Ascending aorta (tissue), 1 donor: ENCODE results near the genes POLR2D and CFC1.

- PRO-cap, result no peak
Measured at GRCh38 chr2:127644525-127644724, 1.5 kb upstream of the GPR17 start.

- PRO-cap, result no peak
Measured at GRCh38 chr2:127660241-127660499, 14.2 kb downstream of the GPR17 start.

GRCh38 chr2:127674696-127675365 lies 499 bp downstream of the LIMS2 start:
- PRO-cap, result no peak

- PRO-cap, result no peak
Measured at GRCh38 chr2:127700498-127701017, 739 bp upstream of the SFT2D3 start.

DNA sequence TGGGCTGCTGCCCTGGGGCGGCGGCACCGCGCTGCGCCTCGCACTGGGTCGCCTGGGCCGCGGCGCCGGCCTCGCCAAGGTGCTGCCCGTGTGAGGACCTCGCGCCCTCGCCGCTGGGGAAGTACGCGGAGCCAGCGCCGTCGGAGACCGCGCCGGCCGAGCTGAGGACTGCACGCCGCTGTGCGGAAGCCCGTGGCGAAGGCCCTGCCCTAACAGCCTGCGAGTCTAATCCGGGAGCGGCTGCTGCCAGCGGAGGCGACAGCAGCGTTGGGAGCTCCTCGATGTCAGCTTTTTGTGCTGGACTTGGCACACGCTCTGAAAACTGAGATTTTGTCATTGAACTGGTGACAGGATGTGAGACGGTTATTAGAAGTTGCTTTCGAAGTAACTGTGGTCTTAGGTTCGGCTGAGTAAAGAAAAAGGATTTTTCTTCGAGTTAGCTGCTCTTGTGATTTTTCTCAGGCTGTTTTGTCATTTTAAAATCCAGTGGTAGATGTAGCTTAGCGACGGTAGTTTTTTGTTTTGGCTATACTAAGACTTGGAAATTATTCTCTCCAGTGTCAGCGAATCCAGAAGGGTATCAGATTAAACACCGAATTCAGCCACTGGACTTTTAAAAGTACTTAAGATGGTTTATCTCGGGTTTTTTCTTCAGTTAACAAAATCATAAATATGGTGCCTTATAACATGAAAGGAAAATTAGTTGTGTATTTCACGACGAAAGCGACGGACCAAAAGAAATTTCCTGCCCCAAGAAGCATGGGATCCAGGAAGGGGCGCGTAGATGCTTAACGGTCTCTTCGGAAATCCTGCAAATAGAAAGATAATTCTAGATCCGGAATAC lies 1.0 kb downstream of the SFT2D3 start:
- PRO-cap, result unidirectional peak, minus-strand start at position 294 of the sequence

- PRO-cap, result no peak
Measured at GRCh38 chr2:127715575-127716431, 14.5 kb downstream of the SFT2D3 start.

- PRO-cap, result bidirectional peak, plus-strand start at chr2:127858185, minus-strand start at chr2:127858114
Measured at GRCh38 chr2:127857295-127858547, at the start of gene POLR2D. POLR2D (minus strand) TSS chr2:127858155.

DNA sequence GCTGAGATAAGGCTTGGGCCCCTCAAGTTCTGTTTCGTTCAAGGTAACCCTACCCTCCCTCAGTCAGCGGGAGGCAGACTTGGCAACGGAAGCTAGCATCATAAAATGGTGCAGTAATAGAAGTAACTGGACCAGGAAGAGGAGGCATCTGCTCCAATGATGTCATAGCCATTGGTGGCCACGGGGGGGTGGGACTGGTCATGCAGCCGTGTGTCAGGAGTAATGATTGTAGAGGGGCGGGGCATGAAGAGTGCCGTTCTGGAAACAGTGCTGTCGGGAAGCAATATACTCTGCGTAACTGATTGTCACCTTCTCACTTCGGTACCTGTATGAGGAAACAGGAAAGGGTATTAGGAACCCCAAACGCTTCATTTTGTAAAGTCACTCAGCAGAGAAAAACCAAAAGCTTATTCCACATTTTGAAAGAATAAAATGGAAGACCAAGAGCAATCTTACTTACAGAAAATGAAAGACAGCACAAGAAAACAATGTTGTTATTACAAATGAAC lies 7.0 kb upstream of the POLR2D start:
- PRO-cap, result no peak

DNA sequence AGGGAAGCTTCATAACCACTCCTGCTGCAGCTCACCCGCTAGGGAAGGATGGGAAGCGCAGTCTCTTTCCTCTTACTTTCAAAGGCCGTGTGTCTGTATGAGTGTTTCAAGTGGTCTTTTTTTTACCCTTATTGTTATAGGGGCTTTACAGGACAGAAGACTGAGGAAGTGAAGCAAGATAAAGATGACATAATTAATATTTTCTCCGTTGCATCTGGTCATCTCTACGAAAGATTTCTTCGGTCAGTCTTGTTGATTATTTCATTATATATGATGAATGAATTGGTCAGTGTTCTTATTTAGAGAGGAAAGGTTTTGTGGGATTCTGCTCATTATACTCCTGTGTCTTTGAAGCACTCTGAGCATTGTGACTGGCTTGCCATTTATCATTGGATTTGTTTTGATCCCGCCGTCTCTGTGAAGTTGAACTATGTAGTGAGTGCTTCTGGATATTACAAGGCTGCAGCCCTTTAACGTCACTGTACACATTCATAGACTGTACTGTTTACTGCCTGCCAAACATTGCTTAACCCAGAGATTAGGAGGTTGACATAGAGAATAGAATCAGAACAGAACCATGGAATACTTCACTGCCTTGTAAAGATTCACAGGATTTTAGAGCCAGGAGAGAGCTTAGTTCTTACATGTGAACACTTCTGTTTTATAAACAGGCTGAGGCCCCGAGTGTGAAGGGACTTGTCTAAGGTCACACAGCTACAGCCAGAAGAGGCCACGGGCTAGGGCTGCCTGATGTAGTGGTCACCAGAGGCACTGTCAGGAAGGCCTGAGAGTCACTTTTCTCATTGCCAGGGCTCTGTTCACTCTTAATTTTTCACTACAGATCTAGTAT lies 87.6 kb downstream of the UGGT1 start:
- PRO-cap, result no peak

DNA sequence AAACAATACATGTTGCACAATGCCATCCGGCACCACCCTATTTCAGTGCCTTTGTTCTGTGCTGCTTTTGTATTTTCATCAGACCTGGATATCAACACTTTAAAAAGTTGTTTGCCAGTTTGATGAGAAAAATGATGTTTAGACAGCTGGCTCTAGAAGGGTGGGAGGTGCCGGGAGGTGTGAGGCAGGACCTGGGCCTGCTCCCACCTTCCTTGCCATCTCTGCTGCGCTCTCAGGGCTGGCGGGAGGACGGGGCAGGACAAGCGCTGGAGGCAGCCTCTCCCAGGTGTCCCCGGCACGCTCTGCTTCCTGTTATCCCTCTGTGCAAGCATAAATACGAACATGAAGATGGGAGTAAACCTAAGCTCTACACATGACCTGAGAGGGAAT lies 103.7 kb downstream of the HS6ST1 start:
- PRO-cap, result no peak

DNA sequence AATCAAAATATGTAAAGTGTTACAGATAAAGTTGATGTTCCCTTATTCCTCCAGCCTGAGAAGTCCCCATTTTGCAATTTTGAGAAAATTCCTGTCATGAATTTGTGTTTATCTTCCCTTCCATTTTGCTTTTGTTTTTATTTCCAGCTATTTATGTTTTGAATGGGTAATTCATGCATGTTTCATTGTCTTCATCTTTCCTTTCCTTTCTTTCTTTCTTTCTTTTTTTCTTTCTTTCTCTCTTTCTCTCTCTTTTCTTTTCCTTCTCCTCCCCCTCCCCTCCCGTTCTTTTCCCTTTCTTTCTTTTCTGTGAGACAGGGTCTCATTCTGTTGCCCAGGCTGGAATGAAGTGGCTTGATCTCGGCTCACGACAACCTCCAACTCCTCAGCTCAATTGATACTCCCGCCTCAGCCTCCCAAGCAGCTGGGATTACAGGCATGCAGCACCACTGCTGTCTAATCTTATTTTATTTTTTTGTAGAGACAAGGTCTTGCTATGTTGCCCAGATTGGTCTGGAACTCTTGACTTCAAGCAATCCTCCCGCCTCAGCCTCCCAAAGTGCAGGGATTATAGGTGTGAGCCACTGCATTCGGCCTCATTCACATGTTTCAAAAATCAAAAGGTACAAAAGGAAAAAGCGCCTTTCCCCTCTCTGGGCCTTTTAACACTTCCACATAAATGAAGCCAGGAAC lies 59.5 kb downstream of the HS6ST1 start:
- PRO-cap, result no peak

DNA sequence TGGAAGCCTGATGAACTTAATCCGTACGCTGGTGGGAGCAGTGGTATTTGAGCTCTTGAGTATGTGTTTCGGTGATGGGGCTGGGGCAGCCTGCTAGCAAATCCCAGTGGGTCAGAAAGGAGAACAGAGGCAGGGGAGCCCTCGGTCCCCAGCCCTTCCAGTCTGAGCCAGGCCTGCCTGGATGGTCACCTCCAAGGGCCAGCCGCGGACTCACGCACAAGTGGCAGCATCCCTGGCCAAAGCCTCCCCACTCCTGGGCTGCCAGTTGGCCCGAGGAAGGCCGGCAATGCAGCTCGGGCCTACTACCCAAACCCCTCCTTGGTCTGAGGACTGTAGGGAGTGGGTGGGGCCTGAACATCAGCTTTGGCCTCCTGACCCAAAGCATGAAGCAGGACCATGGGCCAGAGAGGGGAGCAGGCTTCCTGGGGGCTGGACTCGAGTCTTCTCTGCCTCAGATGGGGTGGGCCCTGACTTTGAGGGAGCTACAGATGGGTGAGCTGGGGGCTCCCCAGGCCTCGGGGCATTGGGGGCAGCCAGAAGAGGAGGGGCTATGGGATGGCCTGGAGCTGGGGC lies 51.4 kb downstream of the HS6ST1 start:
- PRO-cap, result no peak

DNA sequence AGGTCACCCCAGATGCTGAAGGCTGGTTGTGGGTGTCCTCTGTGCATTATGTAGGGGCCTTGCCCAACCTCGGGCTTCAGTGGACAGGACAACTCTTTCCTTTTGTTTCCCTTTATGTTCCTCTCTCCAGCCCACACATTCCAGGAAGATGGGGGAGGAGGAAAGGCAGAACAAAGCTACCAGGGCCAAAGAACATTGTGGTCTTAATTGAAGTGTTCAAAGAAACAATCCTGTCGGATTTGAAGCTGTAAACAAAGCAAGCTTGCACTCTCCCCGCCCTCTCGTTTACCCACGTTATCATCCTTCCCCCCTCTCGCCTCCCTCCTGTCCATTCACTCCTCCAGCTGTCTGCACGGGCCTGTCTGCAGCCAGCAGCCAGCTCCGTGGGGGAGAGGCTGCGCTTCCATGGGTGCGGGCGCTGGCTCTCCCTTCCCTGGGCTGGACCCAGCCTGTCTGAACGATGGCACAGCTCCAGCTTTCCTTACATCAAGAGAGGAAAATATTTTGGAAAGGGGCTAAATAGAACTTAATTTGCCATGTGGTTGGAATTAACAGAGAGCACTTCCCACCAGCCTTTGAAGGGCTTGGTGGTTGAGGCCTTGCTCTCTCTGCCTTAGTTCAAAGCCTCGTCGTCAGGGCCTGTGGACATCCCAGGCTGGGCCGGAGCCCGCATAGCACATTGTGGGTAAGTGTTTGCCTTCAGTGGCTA lies 60.5 kb upstream of the HS6ST1 start:
- PRO-cap, result no peak

GRCh38 chr2:128536996-128537679 lies 218.5 kb upstream of the HS6ST1 start:
- PRO-cap, result no peak

DNA sequence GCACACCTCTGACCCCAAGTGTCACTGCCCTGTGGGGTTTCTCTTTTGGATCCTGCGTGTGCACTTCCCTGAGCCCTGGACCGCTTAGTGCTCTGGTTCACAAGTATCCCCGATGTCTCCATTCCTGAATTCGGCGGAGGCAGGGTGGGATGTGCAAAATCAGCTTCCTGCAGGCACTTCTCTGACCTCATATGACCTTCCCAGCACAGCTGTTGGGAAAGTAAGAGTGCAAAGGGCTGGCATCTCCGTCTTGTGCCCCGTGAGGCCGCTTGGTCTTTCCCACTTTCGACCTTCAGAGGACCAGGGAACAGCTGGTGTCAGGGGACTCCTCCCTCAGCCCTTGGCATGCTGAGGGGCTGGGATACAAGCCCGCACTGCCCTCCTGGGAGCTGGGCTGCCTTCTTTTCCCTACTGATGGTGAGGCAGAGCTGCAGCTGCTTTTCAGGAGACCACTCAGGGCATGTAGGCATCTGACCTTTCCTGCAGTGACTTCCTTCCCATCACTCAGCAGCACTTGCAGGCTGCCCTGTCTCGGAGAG lies 277.1 kb upstream of the HS6ST1 start:
- PRO-cap, result no peak

DNA sequence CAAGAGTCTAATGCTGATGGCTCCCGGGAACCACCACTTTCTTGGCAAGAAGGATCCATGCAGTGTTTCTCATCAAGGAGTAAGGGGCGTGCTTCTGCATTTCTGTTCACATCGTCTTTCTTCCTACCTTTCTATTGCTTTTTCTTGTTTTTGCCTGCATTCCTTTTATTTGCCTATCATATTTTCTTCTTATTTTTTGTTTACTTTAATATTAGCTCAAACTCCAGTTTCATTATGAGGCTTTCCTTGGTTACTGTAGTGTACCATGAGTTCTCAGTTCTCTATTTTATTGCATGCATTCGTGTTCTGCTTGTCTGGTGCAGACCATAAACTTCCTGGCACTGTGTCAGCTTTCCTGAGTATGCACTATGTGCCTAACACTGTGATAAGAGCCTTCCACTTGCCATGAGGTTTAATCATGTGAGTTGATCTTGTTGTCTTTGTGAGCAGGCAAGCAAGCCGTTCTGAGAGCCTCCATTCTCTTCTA lies 631.7 kb upstream of the RAB6C start:
- PRO-cap, result no peak

GRCh38 chr2:129758801-129759373 lies 220.6 kb upstream of the RAB6C start:
- PRO-cap, result no peak

GRCh38 chr2:129827222-129828143 lies 152.0 kb upstream of the RAB6C start:
- PRO-cap, result no peak

GRCh38 chr2:130194906-130195429 lies 3.3 kb downstream of the TUBA3E start:
- PRO-cap, result no peak

DNA sequence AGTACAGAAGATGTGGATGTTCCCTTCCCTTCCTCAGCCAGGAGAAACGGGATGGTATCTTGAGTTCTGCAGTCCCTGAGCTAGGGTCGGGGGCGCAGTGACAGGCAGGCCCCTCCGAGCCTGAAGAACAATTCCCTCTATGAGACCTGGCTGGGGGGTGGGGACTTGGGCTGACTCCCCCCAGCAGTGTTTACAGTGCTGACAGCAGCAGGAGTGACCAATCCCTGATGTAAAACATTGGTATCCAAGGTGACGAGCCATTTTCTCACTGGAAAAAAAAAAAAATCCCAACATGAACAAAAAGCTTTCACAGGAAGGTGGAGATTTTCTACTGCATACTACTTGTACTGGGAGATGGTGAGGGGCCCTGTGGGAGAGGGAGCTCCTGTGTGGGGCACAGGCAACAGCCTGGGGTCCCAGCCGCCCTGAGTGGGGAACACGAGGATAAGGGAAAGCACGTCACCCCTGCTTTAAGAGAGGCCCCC lies at the start of gene CFC1:
Gene CFC1, minus strand, starts transcription at position 166 of the 485 bp plus-strand sequence.
- PRO-cap, result no peak